Frontal cortex (tissue), 2 donors: Measurements from ENCODE around the genes MACROD1, ENSG00000286264, ESRRA and CCDC88B.

GRCh38 chr11:62853617-62854179 is 14.3 kb upstream of the WDR74 start:
- RAMPAGE, long total RNA: no peak

- RAMPAGE, long total RNA: no peak
These were observed 2.2 kb upstream of the SLC22A25 start for GRCh38 chr11:63245583-63246072.

- RAMPAGE, long total RNA: no peak
These were observed 3.5 kb upstream of the SLC22A25 start for GRCh38 chr11:63246687-63247542.

DNA sequence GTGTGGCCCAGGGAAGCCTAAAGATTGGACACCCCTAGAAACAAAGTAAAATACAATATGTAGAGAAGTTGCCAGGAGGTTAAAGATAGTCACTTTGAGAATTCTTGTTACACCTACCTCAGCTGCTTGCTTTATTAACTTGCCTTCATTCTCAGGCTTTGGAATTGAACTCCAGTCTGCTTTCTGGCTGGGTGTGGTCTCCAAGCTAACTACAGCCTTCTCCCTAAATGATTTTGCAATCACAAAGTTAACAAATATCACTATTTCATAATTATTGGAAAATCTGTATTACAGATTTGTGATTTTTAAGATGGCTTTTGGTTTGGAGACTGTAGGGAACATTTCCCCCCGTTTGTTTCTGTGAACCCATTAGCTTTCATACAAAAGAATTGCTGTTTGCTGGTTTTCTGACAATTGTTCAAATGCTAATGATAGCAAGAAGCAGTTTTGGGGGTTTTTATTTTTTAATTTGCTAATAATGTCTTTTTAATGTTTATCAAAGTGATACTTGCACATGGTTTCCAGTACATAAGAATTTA is 2.1 kb downstream of the PLAAT5 start:
- RAMPAGE, long total RNA: no peak

DNA sequence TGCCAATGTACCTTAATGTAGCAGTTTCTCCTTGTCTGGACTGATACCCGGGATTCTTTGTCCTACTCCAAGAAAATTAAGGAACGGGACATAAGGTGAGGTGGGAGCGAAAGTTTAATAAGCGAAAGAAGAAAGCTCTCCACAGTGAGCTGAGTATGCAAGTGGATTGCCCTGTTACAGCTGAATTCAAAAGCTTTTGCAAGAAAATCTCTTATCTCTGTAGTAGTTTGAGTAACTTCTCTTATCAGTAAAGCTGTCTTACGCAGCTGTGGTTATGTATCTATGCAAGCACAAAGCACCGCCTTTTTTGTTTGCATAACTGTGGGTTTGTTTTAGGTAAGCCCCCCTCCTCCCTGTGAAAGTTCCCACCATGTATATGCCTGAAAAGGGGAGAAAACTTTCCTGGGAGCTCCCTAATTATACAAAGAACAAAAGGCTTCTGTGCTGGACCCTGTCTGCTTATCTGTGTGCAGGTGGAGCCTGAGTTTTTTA is 672 bp upstream of the PLAAT5 start:
- RAMPAGE, long total RNA: no peak

DNA sequence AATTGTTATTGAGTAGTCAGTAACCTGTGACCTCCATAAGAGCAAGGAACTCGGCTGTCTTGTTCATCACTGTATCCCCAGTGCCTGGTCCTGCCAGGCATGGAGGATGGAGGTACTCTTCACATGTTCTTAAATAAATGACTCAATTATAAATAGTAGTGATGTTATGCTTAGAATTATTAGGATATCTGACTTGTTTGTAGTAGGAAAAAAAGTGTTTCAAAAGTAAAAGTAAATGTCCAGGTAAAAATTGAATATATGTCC is 12.2 kb upstream of the PLAAT2 start:
- RAMPAGE, long total RNA: no peak

GRCh38 chr11:63758049-63759263 is 10.1 kb downstream of the ZFTA start:
- RAMPAGE, long total RNA: no peak

- RAMPAGE, long total RNA: no peak
These were observed 5.2 kb downstream of the ZFTA start for GRCh38 chr11:63763358-63763889.

DNA sequence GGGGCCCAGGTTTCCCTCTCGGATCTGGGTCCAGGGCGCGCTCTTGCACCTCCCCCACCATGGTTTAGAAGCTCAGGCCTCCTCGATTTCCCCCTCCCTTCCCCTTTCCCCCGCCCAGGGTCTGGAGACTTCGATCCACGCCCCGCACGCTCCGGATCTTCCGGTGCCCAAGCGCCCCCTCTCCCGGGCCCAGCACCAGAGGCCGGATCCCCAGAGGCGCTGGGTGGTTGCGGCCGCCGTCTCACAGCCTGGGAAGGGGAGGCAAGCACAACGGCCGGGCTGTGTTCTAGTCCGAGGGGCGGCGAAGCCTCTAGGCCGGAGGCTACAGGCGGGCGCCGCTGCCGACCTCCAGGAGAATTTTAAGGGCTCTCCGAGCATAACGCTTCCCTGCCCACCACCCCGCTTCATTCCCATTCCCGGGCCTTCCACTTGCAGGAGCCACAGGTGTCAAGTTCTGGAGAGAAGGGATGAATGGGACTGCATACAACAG is 714 bp downstream of the SPINDOC start:
- RAMPAGE, long total RNA: no peak

- RAMPAGE, long total RNA: no peak
These were observed 7.6 kb downstream of the RCOR2 start for GRCh38 chr11:63909146-63909902.

DNA sequence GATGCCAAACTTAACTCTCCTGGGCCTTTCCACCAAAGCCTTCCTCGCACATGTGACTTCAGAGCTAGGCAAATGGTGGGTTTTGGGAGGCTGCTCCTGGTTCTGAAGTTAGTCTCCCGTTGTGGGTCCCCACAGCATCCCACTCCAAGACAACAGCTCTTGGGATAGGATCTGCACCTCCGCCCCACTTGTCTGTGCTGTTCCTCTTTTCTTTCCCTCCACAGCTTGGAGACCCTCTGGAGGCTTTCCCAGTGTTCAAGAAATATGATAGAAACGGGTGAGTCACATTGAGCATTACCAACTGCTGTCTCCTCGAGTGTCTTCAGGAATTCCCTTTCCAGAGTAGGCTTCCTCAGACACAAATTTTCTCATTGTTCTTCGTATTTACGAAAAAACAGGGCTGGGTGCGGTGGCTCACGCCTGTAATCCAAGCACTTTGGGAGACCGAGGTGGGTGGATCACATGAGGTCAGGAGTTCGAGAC is 8.0 kb downstream of the NAA40 start:
- RAMPAGE, long total RNA: no peak

DNA sequence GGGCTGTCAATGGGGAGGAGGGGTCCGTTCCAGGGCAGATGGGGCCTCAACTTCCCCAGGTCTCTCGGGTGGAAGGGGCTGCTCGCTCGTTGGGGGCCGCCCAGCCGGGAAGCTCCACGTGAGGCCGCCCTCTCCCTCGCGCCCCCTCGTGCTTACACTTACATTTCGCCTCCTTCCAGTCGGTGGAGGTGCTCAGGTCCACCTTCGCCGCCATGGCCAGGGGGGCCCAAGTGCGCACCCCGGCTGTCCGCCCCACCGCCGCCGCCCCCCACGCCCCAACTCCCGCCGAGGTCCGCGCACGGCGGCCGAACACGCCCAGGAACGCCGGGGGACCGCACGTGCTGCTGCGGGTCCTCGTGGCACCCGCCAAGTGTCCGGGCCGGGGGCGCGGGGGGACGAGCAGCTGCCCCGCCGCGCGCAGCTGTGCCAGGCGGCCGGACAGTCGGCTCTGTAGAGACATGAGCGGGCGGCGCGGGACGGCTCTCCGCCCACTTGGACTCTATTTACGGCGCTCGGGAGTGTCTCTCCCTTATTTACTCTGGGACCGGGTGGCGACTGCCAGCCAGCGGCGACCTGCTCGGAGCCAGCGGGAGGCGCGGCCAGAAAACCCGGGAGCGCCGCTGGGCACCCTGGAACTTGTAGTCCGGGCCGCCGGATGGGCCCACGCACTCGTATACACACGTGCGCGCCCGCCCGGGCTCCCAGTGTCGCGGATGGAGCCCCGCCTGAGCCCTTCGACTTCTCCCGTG is at the start of gene MACROD1:
Gene MACROD1, minus strand, starts transcription at position 579 of the 749 bp plus-strand sequence.
- RAMPAGE, long total RNA: no peak

GRCh38 chr11:64240805-64241864 is at the start of gene ENSG00000286264:
Gene ENSG00000286264 (plus strand): TSS chr11:64241095.
- RAMPAGE, long total RNA: start-site peak on the plus strand at chr11:64240972-64241148, 3,526 and 361 reads in 2 replicates; start-site peak on the plus strand at chr11:64241594-64241649, 352 and 59 reads in 2 replicates

DNA sequence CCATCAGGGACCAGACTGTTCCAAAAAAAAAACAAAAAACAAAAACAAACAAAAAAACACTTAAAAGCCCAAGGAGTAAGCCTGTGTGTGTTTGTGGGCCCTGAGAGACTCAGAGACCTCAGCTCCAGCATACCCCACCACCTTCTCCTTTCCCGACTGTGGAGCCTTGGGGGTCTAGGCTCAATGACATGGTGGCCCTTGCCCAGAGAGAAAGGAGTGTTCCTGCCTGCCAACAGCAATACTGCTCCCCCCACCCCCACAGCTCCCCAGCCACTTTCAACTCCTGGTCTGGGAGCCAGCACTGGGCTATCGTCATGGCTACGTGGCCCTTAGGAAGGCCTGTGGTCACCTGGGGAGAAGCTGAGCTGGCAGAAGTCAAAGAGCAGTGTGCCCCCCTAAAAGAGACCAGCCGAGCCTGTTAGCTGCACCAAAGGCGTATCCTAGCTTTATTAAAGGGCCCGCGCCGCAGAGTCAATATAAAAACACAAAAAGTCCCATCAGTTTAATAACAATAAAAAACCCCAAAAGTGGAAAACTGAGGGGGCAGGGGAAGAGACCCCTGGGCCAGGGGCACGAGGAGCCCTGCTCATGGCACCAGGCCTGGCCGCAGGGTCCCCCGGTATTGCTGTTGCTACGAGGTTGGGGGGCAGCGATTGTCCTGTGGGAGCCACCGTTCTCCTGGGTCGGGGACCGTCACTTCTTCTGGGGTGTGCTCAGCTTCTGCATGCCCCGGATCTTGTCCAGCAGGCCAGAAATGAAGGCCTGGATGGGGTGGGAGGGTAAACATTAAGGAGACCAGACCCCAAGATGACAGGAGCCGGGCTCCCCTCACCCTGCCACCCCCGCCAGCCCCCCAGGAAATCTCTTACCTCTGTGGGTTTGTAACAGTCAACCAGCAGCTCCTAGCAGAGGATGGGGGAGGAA is 2.4 kb downstream of the PPP1R14B start:
- RAMPAGE, long total RNA: no peak

GRCh38 chr11:64271310-64271966 is 13.0 kb downstream of the BAD start:
- RAMPAGE, long total RNA: no peak

DNA sequence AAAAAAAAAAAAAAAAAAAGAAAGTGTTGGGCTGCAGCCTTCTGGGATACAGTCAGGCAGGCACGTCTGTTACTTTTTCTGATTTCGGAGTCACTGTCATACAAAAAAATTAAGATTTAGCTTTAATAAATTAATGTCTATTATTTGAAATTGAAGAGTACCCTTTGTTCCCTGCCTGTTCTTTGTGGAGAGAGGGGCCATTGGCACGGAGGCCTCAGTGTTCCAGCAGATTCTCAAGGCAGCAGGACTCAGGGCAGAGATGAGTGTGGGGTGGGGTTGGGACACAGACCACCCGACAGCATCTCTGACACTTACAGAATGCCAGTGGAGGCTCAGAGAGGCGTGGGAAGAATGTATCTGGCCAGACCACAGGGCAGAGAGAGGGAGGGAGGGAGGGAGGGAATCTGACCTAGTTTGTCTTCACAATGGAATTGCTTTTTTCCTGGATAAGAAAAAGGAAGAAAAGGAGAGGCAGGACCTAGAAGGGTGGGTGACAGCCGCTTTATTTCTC is 3.5 kb downstream of the KCNK4 start:
- RAMPAGE, long total RNA: no peak

DNA sequence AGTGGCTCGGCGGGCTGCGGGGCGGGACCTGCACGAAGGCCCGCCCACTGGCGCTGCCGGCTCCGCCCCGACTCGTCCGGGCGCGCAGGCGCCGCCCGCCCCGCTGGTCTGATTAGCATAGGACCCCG is 111 bp upstream of the ESRRA start:
- RAMPAGE, long total RNA: no peak

DNA sequence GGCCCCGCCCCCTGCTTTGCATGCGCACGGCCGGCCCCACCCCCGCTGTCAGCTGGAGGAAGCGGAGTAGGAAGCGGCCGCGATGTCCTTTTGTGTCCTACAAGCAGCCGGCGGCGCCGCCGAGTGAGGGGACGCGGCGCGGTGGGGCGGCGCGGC is at the start of gene ESRRA:
Gene ESRRA, plus strand, starts transcription at position 48 of the 156 bp plus-strand sequence.
- RAMPAGE, long total RNA: no peak

GRCh38 chr11:64314892-64315507 is 2.4 kb downstream of the TRMT112 start:
- RAMPAGE, long total RNA: no peak

- RAMPAGE, long total RNA: no peak
These were observed at the start of gene CCDC88B for GRCh38 chr11:64339786-64340378. Gene CCDC88B (plus strand): TSS chr11:64340204.